ENCODE measurements around a stretch of chr12.

DNA sequence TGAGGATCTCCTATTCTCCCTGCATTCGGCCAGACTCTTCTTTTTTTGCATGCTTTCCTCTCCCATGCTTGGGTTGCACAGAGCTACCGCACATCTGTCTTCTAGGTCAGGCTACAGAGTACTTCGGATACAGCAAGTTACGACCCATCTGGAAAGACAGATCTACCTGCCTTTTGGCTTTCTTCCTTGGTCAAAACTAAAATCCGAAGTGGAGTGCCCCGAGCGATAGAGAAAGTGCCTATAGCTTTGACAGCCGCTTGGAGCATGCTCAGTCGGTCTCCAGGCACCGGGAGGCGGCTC lies 212 bp upstream of the SLC16A7 start:
- RRBS, result no CpG with 5 or more reads among the region's 11 CpGs

GRCh38 chr12:60270315-60270645 lies 674.5 kb downstream of the SLC16A7 start:
- RRBS, result no CpG with 5 or more reads among the region's 6 CpGs

DNA sequence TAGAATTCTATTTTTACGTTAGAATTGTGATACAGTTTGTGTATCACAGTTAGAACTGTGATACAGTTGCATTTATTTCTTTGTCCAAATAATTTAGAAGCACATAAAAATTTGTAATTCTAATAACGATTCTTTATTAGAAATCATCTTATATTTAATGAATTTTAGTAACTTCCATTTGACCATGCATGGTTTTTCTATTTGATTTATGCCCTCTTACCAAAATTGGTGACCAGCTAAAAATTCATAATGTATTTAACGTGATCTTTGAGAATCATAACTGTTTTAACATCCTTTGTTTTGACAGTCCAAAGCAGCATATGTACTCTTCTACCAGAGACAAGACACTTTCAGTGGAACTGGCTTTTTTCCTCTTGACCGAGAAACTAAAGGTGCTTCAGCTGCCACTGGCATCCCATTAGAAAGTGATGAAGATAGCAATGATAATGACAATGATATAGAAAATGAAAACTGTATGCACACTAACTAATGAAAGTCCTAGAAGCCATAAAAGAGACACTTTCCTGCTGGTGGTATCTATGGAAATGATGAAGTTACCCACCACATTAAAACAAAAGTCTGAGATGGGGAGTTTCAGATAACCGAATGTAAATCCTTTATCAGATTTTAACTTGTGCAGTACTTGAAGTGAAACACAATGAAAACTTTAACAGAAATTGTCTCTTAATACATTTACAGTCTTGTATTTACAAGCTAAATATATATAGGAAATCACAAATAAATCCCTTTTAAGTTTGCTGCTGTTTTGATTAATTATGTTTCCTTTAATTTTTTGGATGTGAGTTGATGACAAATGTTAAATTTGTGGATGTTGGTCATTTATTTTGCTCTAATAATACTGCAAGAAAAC lies 62.5 kb upstream of the MON2 start:
- RRBS, result no CpG with 5 or more reads among the region's 5 CpGs

DNA sequence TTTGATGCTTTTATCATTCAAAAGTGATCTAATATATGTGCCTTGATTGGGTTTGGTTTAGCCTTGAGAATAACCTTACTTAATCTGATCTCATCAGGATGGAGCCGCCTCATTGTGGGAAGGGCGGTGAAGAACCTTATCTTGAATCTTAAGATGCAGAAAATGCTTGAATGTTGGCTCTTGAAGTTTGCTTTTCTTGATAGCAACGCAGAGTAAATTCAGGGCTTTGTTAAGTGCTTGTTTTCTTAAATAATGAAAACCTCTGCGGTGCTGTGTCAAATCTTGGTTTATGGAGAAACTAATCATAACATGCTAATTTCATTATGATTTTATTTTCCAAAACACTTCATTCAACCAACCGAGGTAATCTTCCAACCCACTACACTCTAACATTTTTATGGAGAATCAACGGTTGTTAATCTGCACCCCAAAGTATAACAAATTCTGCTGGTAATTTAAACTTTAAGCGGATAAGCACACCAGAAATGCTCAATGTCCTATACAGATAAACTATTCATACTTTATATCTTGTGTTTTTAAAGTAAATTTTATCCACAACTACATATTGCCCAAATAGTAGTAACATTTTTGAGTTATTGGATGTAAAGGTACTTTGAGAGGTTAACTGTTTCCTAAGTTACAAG lies 138.4 kb downstream of the MON2 start:
- RRBS, result no CpG with 5 or more reads among the region's 7 CpGs

DNA sequence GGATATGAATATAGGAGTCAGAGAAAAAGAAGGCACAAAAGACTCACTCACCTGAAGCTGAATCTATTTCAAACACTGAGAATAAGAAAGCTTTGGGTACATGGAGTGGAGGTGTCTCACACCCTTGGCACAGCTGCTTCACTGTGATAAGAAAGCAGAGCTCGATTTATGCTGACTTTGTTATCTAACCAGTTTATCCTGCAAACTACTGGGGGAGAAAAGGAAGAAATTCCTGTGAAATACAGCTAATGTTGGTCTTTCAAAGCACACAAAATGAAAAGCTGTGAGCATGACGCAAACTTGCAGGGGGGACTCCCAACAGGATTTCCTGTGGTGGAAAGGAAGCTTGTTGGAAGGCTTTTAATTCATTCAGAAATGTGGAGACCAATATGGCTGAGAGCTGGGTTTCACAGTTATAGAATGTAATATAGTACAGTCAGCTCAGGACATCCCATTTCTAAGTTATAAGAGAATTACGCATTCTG lies 53.4 kb downstream of the SRGAP1 start:
- RRBS, result no CpG with 5 or more reads among the region's 3 CpGs

GRCh38 chr12:63919971-63920567 lies 75.6 kb downstream of the SRGAP1 start:
- RRBS, result no CpG with 5 or more reads among the region's 5 CpGs

GRCh38 chr12:63944832-63945361 lies 100.4 kb downstream of the SRGAP1 start:
- RRBS, result no CpG with 5 or more reads among the region's 5 CpGs

DNA sequence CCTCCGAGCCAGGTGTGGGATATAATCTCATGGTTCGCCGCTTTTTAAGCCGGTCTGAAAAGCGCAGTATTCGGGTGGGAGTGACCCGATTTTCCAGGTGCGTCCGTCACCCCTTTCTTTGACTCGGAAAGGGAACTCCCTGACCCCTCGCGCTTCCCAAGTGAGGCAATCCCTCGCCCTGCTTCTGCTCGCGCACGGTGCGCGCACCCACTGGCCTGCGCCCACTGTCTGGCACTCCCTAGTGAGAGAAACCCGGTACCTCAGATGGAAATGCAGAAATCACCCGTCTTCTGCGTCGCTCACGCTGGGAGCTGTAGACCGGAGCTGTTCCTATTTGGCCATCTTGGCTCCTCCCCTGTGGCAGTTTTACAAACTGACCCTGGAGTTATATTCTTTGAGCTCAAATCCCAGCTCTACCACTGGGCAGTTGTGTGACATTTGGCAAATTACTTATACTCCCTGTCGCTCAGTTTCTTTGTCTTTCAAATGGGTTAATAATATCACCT lies 71.0 kb upstream of the KICS2 start:
- RRBS, result no CpG with 5 or more reads among the region's 26 CpGs

DNA sequence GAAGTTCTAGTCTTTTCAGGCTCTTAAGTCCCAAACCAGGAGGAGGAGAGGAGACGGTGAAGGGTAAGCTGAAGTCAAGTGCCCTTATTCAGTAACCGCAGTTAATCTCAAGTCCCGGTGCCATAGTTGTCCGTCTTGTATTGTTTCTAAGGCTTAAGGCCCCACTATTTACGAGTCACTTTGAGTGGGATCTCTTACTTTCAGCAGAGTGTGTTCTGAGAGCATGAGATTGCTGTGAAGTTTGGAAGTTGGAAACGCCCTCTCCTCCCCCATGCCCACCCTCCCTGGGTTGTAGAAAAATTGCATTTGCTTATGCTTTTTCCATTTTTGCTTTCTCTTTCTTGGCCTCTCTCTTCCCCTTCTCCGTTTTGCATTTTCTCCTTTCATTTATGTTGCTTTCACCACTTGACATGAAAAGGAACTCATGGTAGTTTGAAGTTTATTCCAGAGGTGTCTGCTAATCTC lies 1.6 kb downstream of the RASSF3 start:
- RRBS, result no CpG with 5 or more reads among the region's 7 CpGs

DNA sequence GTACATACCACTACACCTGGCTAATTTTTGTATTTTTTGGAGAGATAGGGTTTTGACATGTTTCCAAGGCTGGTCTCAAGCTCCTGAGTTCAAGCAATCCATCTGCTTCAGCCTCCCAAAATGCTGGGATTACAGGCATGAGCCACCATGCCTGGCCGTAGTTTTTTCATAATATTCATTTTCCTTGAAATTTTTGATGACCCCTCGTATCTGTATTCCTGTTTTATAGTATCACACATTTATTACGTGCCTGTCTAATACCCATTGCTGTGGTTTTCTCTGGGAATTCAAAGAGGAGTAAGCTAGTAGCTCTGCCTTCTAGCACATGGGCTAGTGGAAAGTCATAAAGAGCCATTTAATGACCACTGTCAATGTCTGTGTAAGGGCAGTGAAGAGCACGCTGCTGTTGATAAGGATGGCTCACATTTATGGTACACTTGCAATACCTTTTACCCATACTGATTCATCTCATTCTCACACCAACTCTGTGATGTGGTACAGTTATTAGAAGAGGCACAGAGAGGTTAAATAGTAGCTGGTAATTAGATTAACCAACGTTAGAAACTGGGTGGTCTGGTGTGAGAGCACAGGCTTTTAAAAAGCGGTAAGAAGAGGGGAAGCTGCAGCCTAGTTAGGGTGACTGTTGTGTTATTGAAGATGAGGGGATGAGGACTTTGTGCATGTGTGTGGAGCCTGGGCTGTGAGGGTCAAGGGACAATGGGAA lies 25.0 kb downstream of the RASSF3 start:
- RRBS, result no CpG with 5 or more reads among the region's 6 CpGs

GRCh38 chr12:64680162-64680579 lies 69.9 kb downstream of the RASSF3 start:
- RRBS, result no CpG with 5 or more reads among the region's 5 CpGs

DNA sequence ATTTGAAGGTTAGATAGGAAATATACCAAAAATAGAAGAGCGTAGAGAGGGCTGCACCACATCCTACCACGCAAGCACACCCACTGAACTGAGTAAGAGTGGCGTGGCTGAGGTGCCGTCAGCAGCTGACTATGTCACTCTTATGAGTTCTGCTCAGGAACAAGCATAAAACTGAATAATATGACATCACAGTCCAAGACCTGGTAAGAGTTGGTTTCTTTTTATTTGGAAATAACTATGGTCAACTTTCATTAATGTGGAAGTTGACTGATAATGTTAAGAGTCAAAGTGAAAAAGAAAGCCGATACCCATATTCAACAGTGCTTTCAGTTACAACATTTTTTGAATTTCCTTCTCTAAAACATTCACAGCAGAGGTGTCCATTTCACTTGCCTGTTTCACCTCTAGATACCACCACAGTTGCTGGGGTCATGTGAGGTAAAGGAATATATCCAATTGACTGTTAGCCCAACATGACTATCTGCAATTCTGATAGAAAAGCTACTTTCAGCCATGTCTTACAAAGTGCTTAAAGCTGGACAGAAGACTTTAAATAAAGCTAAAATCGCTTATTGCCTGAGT lies 44.6 kb downstream of the GNS start:
- RRBS, result no CpG with 5 or more reads among the region's 6 CpGs

DNA sequence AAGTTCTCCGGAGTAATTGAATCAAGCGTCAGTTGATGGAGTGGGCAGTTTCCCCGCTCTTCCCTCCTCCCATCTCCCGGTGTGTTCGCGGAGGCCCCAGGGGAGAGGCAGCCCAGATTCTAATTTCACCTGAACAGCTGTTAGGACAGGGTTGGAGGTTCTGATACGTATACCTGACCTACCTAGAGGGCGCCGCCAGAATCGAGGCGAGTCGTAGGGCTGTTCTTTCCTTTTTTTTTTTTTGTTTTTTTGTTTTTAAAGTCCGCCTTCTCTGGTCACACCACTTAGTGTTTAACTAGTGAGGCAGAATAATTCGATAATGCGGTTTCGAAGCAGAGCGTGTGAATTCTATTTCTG lies 22.2 kb upstream of the GNS start:
- RRBS, result 62% methylated on average over 4 of the region's 17 CpGs

DNA sequence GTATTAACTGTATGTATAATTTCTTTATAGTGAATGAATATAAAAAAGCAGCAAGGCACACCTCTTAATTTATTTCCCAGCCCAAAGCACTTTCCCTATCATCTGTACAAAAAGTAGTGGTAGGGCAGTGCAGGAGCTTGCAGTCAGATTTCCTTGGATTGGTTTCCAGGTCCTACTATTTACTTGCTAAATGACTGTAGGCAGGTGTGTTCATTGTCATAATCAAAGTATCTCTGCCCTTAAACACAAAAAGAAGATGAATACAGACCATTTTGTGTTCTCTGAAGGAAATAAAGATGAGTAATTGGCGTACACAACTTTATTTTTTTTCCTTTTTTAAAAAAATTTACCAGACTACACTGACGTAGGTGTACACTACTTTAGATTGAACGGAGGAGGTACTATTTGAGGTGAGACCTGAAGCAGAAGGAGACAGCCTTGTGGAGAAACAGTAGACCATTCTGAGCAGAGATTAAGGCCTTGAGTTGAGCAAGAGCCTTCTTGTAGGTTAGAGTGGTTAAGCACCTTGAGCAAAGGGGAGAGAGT lies 2.3 kb downstream of the LEMD3 start:
- RRBS, result no CpG with 5 or more reads among the region's 3 CpGs

GRCh38 chr12:65602576-65602993 lies 221.7 kb upstream of the HMGA2 start:
- RRBS, result no CpG with 5 or more reads among the region's 8 CpGs

- RRBS, result no CpG with 5 or more reads among the region's 10 CpGs
These were observed 1.2 kb upstream of the IRAK3 start for GRCh38 chr12:66187676-66188422.

DNA sequence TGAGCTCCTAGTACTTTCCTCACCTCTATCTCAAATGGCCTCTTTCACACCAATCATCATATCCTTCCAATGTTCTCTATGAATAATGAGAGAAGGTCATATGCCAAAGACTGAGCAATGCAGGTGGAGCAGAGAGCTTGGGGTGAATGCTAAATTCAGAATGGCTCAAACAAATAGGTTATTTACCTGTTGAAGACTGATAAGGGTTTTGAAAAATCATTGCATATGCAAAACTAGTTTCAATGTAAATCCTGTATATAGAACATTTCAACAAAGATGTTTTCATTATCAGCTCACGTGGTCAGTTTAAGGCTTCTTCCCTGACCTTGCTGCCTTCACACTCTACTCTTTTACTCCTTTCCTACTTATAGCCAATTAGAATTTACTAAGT lies 230.3 kb upstream of the GRIP1 start:
- RRBS, result no CpG with 5 or more reads among the region's 1 CpG

GRCh38 chr12:67284185-67284872 lies 15.2 kb downstream of the CAND1 start:
- RRBS, result no CpG with 5 or more reads among the region's 3 CpGs

- RRBS, result no CpG with 5 or more reads among the region's 8 CpGs
These were observed 188.6 kb downstream of the CAND1 start for GRCh38 chr12:67457698-67458260.

DNA sequence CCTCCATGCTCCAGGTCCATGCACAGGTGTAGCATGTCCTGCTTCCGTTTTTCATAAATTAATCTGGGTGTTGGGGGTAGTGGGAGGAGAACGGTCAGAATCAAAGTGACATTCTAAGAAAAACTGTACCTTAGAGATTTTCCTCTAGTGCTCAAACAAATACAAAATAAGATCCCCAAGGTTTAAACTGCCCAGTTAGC lies 10.5 kb downstream of the DYRK2 start:
- RRBS, result no CpG with 5 or more reads among the region's 2 CpGs

Measured in NB4 (cell line).